ENCODE measurements around the gene ARL6IP5.

- PRO-cap = no peak
- RAMPAGE, long total RNA = no peak
Observed at GRCh38 chr3:65145878-65146576, 458.2 kb upstream of the ADAMTS9 start.

GRCh38 chr3:65458685-65459201 is 580.0 kb downstream of the MAGI1 start:
- PRO-cap = no peak
- RAMPAGE, long total RNA = no peak

DNA sequence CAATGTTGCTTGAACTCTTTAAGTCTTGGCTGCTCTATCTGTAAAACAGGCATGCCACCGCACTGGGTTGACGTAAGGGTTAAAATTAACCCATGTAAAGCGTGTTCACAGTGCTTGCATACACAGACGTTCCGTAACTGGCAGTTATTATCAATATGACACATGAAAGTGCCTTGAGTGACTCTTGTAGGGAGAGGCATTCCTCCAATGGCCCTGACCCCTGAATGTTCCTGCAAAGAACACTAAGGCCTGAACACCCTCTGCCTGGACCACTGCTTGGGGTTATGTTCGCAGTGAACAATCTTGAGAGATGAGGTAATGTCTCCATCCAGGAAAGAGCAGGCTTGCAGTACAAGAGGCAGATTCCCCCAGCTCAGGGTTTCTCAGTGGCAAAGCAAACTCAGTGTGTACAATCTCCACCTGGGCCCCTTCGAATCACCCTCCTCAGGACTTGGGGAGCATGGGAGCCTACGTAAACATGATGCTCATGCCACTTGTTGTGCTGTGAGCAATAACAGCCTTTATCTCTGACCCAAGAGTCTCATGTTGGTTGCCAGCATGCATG is 324.6 kb downstream of the MAGI1 start:
- PRO-cap = no peak
- RAMPAGE, long total RNA = no peak

- PRO-cap = no peak
- RAMPAGE, long total RNA = no peak
Observed at GRCh38 chr3:65883518-65884165, 155.1 kb downstream of the MAGI1 start.

DNA sequence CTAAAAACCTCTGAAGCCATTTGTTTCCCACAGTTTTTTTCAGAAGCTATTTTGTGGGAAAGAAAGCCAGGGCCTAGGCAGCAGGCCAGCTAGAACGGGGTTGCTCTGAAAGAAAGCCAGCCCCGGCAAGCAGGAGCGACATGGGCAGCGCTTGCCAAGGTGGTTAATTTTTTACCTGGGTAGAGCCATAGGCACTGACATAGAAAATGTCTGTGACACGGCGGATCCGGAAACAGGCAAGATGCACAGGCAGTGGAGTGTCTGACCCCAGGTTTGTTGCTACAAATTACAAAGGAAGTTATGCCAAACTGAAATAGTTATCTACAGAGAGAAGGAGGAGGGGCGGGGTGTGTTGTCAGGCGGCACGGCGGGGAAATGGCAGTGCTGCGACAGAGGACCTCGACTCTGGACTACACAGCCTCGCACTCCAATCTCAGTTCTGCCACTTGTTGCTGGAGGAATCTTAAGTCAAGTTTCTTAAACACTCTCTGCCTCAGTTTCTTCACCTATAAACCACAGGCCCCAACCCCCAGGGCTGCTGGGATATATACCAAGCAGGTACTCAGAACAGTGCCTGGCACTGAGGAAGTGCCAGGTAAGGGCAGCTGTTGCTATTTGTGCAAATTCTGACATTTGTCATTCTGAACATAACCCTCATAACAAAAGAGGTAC is 84.3 kb downstream of the MAGI1 start:
- PRO-cap = no peak
- RAMPAGE, long total RNA = no peak

DNA sequence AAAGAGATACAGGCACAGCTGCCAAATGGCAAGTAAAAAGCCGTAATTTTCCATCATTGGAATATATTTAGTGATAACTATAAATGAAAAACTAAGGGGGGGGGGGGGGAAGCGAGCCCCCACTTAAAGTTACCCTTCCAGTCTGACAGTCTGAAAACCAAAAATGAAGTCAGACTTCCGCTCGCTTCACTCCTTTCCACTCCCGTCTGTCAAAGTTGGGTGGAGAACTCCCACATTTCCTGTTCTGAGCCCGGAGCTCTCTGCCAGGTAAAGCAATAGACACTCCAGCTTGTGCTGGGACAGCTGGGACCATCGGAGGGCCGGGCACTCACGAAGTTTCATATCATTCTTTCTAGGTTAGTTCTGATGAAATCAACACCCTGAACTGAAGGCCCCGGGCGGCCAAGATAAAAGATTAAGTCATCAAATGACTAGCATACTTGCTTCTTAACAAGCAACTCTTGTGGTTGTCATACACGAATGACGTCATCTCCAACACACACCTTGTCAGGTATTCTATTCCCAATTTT is 42.2 kb downstream of the MAGI1 start:
- PRO-cap = no peak
- RAMPAGE, long total RNA = no peak

- PRO-cap = no peak
- RAMPAGE, long total RNA = no peak
Observed at GRCh38 chr3:65999642-66000031, 39.1 kb downstream of the MAGI1 start.

GRCh38 chr3:66195297-66195824 is 25.4 kb upstream of the SLC25A26 start:
- PRO-cap = no peak
- RAMPAGE, long total RNA = no peak

- PRO-cap = no peak
- RAMPAGE, long total RNA = no peak
Observed at GRCh38 chr3:66280376-66280739, 59.6 kb downstream of the SLC25A26 start.

- PRO-cap = no peak
- RAMPAGE, long total RNA = no peak
Observed at GRCh38 chr3:66431335-66432167, 69.3 kb downstream of the LRIG1 start.

- PRO-cap = no peak
- RAMPAGE, long total RNA = no peak
Observed at GRCh38 chr3:66441989-66442757, 58.6 kb downstream of the LRIG1 start.

DNA sequence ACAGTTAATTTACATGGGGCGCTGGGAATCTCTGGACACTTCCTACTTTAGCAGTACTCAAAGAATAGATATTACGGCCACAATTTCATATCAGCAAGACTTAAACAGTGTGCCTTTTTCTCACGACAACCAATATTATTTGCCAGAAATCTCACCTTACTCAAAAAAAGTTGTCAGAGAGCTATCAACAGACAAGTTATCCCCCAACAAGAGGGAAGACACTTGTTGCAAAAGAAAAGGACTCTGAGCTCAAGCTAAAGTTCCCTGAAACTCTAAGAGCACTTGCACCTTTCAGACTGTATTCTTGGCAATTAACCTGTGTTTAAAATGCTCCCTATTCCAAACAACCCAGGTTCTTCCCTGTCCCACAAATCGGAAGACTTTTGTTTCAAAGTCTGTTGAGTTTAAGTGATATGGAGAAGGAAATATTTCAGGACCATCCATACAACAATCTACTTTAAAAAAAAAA is 4.5 kb downstream of the LRIG1 start:
- PRO-cap = no peak
- RAMPAGE, long total RNA = no peak

GRCh38 chr3:67653418-67653909 is 948 bp downstream of the SUCLG2 start:
- PRO-cap = no peak
- RAMPAGE, long total RNA = no peak

DNA sequence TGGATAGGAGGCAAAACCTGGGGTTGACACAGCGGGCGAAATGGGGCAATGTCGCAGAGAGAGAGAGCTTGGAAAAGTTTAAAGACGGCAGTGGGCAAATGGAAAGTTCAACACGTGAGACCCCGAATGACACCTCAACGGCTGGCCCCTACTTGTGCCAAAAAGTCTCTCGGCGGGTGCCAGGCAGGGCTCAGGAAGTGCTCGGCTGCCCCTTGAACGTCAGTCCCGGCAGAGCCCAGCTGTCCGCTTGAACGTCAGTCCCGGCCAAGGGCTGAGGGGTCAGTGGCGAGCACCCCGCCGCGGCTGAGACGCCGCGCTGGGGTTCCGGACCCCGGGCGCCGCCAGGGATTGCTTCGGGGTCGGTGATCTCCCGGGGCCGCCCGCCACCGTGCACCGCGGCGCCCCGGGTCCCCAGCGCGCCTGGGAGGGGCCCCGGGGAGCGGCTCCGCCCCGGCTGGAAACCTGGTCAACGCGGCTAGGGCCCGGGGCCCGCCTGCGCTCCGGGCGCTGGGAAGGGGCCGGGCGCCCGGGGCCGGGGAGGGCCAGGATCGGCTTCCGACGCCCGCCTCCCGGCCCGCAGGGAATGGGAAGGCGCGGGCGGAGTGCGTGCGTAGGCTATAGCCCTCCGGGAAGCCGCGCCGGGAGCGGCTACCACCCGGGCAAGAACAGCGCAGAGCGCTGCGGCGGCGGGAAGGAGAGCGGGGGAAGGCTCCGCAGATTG is 485 bp downstream of the EOGT start:
- PRO-cap = no peak
- RAMPAGE, long total RNA = no peak

DNA sequence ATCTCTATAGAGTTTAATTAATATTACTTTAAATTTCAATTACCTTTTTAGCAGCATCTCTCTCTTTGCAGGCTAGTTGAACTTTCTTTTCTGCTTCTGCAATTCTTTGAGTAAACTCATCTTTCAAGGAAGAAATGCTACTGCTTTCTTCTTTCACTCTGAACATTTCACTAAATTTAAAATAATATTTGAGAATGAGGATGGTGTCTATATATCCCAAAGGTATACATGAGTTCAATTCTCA is 8.5 kb downstream of the TMF1 start:
- PRO-cap = no peak
- RAMPAGE, long total RNA = no peak

GRCh38 chr3:69084652-69085513 is at the start of gene ARL6IP5:
Gene ARL6IP5 (plus strand): TSS chr3:69084937.
- PRO-cap = no peak
- RAMPAGE, long total RNA = start-site peak on the plus strand at chr3:69084984-69085044, 1,346 and 892 reads in 2 replicates

DNA sequence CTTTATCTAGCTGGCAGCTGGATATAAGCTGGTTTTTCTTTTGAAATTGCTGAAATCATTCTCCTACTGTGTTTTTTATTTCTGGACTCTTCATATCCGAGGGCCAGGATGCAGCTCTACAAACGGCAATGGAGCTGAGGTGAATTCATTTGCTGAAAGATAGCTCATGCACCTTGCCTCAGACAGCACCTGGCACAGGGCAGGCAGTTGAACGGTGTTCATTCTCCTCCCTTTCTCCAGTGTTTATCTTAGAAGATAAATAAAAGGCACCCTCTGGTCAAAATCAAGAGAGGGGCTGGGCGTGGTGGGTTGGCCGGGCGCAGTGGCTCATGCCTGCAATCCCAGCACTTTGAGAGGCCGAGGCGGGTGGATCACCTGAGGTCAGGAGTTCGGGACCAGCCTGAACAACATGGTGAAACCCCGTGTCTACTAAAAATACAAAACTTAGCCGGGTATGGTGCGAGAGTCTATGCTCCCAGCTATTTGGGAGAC is 79.3 kb upstream of the LMOD3 start:
- PRO-cap = no peak
- RAMPAGE, long total RNA = no peak

DNA sequence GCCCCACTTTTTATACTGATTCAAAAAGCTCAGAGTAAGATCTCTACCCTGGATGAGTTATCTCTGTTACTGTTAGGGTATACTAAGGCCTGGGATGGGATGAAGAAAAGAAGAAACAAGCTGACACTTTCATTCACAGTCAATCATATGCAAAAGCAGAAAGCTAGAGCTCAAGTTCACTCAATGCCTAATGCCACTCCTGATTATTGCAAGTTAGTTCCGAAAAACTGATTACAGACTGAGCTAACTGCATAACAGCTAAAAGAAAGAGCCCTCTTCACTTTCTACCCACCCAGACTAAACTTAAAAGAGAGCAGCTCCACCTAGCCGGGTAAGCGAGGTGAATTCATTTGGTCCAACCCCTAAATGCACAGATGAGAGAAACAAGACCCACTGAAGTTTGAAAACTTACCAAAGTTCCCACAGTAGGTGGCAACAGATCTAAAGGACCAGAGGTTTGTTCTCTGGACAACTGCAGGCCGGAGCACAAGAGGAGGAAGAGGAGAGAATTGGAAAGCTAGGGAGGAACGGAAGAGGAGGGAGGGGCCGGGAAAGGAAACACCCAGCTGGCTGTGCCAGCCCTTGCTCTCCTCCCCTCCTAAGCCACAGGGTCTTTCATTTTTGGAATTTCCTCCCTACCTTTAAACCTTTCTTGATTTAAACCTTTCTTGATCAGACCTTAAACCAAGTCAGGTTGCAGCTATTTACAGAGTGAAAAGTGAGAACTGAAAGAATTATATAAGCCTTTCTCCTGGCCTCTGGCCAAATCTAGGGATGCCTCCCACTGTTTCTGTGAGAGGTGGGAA is 114.5 kb upstream of the LMOD3 start:
- PRO-cap = no peak
- RAMPAGE, long total RNA = no peak

- PRO-cap = no peak
- RAMPAGE, long total RNA = no peak
Observed at GRCh38 chr3:69289852-69290488, 95.9 kb downstream of the FRMD4B start.

- PRO-cap = no peak
- RAMPAGE, long total RNA = no peak
Observed at GRCh38 chr3:69353126-69354182, 32.4 kb downstream of the FRMD4B start.